Uterus (tissue), 7 donors: ENCODE results near the genes TNFSF8 and BRINP1.

- PRO-cap, 4 experiments: no peak in any of the 4 experiments
- RAMPAGE, long total RNA, 2 experiments: no peak in any of the 2 experiments
- RRBS: no CpG with 5 or more reads among the region's 11 CpGs
Measured at GRCh38 chr9:114898534-114899212, 31.7 kb downstream of the TNFSF8 start.

GRCh38 chr9:114929990-114930909 lies at the start of gene TNFSF8:
TSS of gene TNFSF8 (minus strand) at chr9:114930591.
- PRO-cap, 4 experiments: peak in 4 of 4 experiments; most common plus-strand start chr9:114930691 (in 2); most common minus-strand start chr9:114930284 (in 2)
- RAMPAGE, long total RNA, 2 experiments: start-site peak on the minus strand in 1 of 2 experiments, at chr9:114930517-114930625 at its widest, 7 reads per replicate
- RRBS: no CpG with 5 or more reads among the region's 26 CpGs

GRCh38 chr9:115394120-115394788 lies 276.3 kb upstream of the TNC start:
- PRO-cap, 4 experiments: peak in 2 of 4 experiments; most common minus-strand start chr9:115394299 (in 1)
- RAMPAGE, long total RNA, 2 experiments: no peak in any of the 2 experiments
- RRBS: no CpG with 5 or more reads among the region's 6 CpGs

DNA sequence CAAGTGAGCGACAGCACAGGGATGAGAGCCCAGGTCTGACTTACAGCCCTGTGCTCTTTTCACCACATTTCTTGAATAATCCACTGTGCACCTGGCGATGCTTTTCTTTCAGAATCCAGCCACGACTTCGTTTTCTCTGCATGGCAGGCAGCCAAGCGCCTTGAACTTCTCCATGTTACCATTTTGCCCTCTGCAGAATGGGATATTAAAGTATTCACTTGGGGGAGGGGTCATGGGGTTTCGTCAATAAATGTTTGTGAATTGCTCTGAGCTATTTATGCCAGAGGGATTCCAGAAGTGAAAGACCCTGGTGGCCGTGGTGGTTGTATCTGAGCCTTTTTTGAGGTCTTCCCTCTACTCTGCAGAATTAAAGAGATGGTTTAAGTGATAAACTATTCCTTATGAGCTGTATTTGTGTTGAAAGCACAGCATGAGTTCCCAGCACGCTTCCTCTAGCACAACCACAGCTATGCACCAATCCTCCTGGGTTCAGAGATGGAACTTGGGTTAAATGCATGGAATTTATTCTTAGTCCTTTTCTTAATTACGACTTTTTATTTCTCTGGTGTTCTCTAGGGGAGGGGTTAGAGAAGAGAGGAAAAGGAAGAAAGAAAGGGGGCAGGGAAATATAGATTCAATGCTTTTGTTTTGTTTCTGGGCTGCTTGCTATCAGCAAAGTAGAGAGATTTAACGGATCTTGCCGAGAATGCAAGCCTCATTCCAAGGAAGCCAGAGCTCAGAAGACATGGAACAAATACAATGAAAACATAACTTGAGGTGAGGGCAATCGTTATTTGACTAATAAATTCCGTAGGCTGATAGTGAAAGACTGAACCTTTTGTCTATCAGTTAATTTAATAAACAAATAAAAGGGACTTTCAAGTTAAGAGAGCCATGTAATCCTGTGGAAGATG lies 478.3 kb upstream of the TNC start:
- PRO-cap, 4 experiments: peak in 1 of 4 experiments; most common plus-strand start position 718 of the sequence (in 1)
- RAMPAGE, long total RNA, 2 experiments: no peak in any of the 2 experiments
- RRBS: no CpG with 5 or more reads among the region's 13 CpGs

- PRO-cap, 4 experiments: peak in 2 of 4 experiments; most common plus-strand start chr9:116312458 (in 2)
- RAMPAGE, long total RNA, 2 experiments: no peak in any of the 2 experiments
- RRBS: no CpG with 5 or more reads among the region's 3 CpGs
Measured at GRCh38 chr9:116312336-116312691, 158.7 kb downstream of the PAPPA start.

- PRO-cap, 4 experiments: peak in 2 of 4 experiments; most common plus-strand start chr9:116323269 (in 2); most common minus-strand start chr9:116323149 (in 1)
- RAMPAGE, long total RNA, 2 experiments: no peak in any of the 2 experiments
- RRBS: no CpG with 5 or more reads among the region's 11 CpGs
Measured at GRCh38 chr9:116322974-116323575, 169.5 kb downstream of the PAPPA start.

- PRO-cap, 4 experiments: peak in 4 of 4 experiments; most common minus-strand start chr9:116365083 (in 2)
- RAMPAGE, long total RNA, 2 experiments: no peak in any of the 2 experiments
- RRBS: no CpG with 5 or more reads among the region's 5 CpGs
Measured at GRCh38 chr9:116364849-116365285, 211.3 kb downstream of the PAPPA start.

DNA sequence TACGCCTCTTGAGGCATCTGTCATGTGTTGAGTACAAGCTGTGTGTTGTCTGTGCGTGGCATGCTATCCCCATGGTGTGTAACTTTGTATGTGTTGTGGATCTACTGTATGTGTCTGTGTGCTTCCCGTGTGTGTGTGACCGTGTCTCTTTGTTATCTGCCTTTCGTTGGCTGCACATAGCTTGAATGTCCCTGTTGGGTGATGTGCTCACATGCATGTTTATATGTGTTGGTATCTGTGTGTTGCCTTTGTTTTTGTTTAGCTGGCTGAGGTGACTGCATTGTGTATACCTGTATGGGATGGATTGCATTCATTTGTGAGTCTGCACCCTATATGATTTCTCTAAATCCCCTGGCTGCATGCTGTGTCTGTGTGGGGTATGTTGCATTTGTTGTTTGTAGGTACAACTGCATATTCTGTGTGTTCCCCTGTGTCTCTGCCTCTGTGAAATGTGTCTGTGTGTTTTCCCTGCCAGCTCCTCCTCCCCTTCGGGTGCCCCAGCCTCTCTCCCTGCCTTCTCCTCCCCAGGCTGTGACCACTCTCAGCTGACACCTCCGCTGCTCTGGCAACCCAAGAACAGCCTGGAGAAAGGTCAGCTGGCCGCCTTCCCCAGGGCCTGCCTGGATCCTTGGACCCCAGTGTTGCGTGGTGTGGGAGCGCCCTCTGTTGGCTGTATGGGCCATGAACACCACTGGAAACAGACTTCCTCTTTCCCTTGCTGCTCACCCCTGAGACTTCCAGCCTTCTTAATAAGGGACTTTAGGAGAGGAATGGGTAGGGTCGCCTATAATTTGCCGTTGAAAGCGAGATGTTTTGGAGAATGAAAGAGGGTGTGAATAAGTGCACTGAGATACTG lies 115.2 kb upstream of the TRIM32 start:
- PRO-cap, 4 experiments: no peak in any of the 4 experiments
- RAMPAGE, long total RNA, 2 experiments: no peak in any of the 2 experiments
- RRBS: no CpG with 5 or more reads among the region's 13 CpGs

GRCh38 chr9:117214320-117214817 lies 200.5 kb downstream of the ASTN2 start:
- PRO-cap, 4 experiments: no peak in any of the 4 experiments
- RAMPAGE, long total RNA, 2 experiments: no peak in any of the 2 experiments
- RRBS: no CpG with 5 or more reads among the region's 23 CpGs

- PRO-cap, 4 experiments: no peak in any of the 4 experiments
- RAMPAGE, long total RNA, 2 experiments: no peak in any of the 2 experiments
- RRBS: no CpG with 5 or more reads among the region's 4 CpGs
Measured at GRCh38 chr9:117644624-117644823, 59.7 kb upstream of the TLR4 start.

DNA sequence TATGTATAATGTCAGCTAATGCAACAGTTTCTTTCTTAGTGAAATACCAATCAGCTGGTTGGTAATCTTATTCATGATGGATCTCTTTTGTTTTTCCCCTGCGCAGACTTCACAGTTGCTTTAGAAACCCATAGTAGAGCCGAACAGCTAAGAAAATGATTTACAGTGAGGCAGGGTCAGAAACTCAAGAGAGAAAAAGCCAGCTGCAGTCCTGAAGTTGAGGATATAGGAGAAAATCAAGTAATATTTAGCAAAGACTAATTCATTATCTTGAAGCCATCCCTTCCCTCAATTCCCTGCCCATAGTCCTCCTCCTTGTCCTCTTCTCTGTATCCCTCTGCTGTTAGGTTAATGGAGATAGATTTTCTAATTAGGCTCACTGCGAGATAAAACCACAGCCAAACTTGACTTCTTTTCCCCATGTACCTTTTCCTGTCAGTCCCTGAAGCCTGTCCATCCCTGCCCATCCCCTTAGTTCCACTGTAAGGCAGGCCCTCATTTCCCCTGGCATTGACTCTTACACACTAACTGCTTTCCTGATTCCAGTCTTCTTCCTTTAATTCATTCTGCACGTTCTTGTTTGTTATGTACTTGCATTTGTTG lies 1.1 kb downstream of the TLR4 start:
- PRO-cap, 4 experiments: no peak in any of the 4 experiments
- RAMPAGE, long total RNA, 2 experiments: no peak in any of the 2 experiments
- RRBS: no CpG with 5 or more reads among the region's 4 CpGs

- PRO-cap, 4 experiments: no peak in any of the 4 experiments
- RAMPAGE, long total RNA, 2 experiments: no peak in any of the 2 experiments
- RRBS: no CpG with 5 or more reads among the region's 1 CpG
Measured at GRCh38 chr9:117719121-117719388, 14.9 kb downstream of the TLR4 start.

- PRO-cap, 4 experiments: no peak in any of the 4 experiments
- RAMPAGE, long total RNA, 2 experiments: no peak in any of the 2 experiments
- RRBS: no CpG with 5 or more reads among the region's 8 CpGs
Measured at GRCh38 chr9:117782744-117783567, 78.8 kb downstream of the TLR4 start.

GRCh38 chr9:118808927-118810019 lies 560.0 kb downstream of the BRINP1 start:
- PRO-cap, 4 experiments: no peak in any of the 4 experiments
- RAMPAGE, long total RNA, 2 experiments: no peak in any of the 2 experiments
- RRBS: 44% methylated on average over 2 of the region's 62 CpGs

- PRO-cap, 4 experiments: peak in 2 of 4 experiments; most common plus-strand start chr9:119369614 (in 2); most common minus-strand start chr9:119369435 (in 2)
- RAMPAGE, long total RNA, 2 experiments: no peak in any of the 2 experiments
- RRBS: 3% methylated on average over 34 of the region's 85 CpGs
Measured at GRCh38 chr9:119369197-119370239, at the start of gene BRINP1. TSS of gene BRINP1 (minus strand) at chr9:119369435.

DNA sequence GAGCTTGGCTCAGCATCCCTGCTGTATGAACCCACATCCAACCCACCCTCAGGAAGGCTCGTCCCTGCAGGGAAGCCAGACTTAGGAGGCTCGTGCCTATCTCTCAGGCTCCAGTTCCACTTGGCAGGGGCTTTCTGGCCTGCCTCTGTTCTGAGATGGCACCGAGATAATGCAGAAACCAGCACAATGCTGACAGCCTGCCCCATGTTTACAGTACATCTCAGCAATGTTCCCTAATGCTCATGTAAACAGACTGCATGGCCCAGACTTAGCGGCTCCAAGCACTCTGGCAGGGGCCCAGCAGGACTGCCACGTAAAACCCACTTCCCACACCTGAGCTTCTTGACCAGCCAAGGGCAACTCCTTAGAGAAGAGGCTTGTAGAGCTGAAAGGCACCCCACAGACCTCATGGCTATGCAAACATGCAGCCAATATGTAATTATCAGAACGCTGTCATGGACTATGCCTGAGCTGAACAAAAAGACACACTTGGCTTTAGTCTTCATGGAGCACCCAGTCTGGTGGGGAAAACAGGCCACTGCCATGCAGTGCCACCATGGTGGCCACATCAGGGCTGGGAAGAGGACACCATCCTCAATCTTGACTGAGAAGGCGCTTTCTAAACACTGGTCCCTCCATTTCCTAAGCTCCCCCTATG lies 499.6 kb upstream of the BRINP1 start:
- PRO-cap, 4 experiments: no peak in any of the 4 experiments
- RAMPAGE, long total RNA, 2 experiments: no peak in any of the 2 experiments
- RRBS: no CpG with 5 or more reads among the region's 7 CpGs

GRCh38 chr9:120527663-120528015 lies 52.3 kb downstream of the CDK5RAP2 start:
- PRO-cap, 4 experiments: no peak in any of the 4 experiments
- RAMPAGE, long total RNA, 2 experiments: start-site peak on the minus strand in 1 of 2 experiments, at chr9:120527830-120527902 at its widest, 8 reads per replicate
- RRBS: no CpG with 5 or more reads among the region's 1 CpG

DNA sequence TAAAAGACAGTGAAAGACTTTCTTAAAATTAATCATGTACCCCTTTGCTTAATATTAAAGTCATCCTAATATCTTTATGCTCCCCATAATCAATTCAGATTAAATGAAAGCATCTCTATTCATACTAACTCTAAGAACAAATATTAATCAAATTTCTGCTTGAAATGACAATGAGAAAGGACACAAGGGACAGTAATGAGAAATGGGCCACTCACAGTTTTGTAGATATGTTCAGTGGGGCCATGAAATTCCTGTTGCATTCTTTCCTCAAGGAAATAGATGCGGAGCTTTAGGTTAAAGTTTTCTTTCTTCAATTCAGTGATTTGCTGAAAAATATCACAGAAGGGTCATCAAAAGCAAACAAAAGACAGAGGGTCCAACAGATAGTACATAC lies 29.4 kb downstream of the CDK5RAP2 start:
- PRO-cap, 4 experiments: no peak in any of the 4 experiments
- RAMPAGE, long total RNA, 2 experiments: start-site peak on the minus strand in 1 of 2 experiments, centred at position 270 of the sequence, 13 reads per replicate
- RRBS: no CpG with 5 or more reads among the region's 1 CpG

GRCh38 chr9:120631791-120632227 lies 51.8 kb upstream of the CDK5RAP2 start:
- PRO-cap, 4 experiments: no peak in any of the 4 experiments
- RAMPAGE, long total RNA, 2 experiments: no peak in any of the 2 experiments
- RRBS: no CpG with 5 or more reads among the region's 4 CpGs

GRCh38 chr9:120845962-120847017 lies 3.6 kb upstream of the PSMD5 start:
- PRO-cap, 4 experiments: no peak in any of the 4 experiments
- RAMPAGE, long total RNA, 2 experiments: start-site peak on the plus strand in 1 of 2 experiments, at chr9:120845845-120846578 at its widest, 7 reads per replicate
- RRBS: no CpG with 5 or more reads among the region's 7 CpGs